ENCODE measurements around the genes ADGRL4 and ADGRL2.

DNA sequence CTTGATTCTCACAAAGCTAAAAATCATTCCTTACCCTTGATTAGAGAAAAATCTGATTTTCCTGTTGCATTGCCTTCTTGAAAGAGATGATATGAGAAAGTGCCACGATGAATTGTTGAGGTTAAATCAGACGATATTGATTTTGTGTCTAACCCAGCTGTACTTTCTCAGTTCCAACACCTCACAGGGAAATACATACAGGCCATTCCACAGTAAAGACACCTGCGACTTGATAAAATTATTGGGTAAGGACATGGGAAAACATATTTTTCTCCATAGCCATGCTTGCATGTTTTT is 255.5 kb upstream of the ST6GALNAC5 start:
- RRBS: no CpG with 5 or more reads among the region's 3 CpGs

DNA sequence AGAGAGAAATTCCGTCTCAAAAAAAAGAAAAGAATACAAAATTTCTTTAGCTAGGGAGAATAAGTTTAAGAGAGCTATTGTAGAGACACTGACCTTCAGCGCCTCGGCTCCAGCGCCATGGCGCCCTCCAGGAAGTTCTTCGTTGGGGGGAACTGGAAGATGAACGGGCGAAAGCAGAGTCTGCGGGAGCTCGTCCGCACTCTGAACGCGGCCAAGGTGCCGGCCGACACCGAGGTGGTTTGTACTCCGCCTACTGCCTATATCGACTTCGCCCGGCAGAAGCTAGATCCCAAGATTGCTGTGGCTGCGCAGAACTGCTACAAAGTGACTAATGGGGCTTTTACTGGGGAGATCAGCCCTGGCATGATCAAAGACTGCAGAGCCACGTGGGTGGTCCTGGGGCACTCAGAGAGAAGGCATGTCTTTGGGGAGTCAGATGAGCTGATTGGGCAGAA is 167.6 kb upstream of the ST6GALNAC5 start:
- RRBS: 98% methylated on average over 7 of the region's 22 CpGs

- RRBS: no CpG with 5 or more reads among the region's 13 CpGs
Measured at GRCh38 chr1:76899199-76899807, 32.0 kb downstream of the ST6GALNAC5 start.

DNA sequence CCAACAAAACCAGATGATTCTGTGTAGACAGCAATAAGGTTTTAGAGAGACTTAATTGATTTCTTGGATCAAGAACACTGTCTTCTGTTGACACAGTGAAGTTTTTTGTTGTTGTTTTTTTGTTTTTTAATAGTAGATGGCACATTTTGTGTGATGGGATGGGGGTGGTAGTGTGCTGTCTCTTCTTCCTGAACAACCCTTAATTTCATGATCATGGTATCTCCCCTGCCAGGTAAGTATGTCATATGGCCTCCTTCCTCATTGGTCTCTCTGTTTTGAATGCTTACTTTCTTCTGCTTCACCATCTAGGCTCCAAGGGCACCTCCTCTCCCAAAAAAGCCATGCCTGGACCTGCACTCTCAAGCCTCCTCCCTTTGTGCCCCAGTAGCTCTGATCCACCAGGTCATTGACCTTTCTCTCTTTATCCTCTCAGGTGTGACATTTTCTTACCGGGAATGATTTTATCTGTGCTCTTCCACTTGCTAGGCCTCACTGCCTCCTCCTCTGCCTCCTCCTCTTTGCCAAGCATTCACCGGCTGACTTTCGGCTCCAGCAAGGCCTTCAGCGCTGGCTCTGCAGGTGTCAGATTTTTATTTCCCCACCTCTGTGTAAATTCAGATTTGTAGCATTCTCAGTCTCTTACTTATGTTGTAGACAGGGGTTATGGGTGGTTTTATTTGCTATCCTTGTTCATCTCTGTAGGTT is 91.4 kb downstream of the ST6GALNAC5 start:
- RRBS: 92% methylated on average over 2 of the region's 4 CpGs

- RRBS: no CpG with 5 or more reads among the region's 9 CpGs
Measured at GRCh38 chr1:77412819-77413599, 131.2 kb downstream of the AK5 start.

DNA sequence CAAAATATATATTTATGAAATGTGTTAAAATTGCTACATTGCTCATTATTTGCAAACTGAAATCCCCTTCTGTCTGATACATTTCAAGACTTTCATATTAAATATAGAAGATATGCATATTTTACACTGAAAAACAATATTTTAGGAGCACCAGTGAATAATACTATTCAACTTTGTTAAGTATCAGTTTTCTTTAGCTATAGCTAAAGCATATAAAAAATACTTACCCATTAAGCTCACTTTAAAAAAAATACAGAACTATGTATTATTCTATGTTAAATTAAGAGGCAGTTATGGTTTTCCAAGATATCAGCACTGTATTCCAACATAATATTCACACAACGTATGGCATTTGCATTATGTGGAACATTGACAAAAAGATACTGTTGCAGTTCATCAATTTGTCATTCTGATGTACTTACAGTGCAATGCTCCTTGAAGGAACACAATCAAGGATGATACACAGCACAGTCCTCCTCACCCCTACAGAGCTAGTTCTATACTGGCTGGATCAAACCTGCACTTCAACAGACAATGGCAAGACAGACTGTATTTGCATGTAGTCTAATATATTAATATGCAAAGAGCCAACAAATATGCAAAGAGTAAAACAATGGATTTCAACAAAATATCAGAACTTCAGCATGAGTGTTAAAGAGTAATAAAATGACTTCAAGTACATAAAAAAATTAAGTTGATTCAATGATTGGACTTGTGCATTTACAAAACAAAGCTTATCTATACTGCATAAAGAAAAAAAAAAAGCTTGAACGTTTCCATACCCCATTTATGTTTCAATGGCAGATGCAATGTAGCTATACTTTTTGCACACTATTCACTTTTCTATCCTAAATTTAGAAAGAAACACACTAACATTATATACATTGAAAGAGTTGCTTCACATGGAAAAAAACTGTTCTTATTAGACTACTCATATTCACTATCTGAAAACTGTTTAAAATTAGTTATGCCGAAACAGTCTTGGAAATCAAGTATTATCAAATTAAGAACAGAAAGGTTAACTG is 31.5 kb downstream of the FUBP1 start:
- RRBS: no CpG with 5 or more reads among the region's 3 CpGs

DNA sequence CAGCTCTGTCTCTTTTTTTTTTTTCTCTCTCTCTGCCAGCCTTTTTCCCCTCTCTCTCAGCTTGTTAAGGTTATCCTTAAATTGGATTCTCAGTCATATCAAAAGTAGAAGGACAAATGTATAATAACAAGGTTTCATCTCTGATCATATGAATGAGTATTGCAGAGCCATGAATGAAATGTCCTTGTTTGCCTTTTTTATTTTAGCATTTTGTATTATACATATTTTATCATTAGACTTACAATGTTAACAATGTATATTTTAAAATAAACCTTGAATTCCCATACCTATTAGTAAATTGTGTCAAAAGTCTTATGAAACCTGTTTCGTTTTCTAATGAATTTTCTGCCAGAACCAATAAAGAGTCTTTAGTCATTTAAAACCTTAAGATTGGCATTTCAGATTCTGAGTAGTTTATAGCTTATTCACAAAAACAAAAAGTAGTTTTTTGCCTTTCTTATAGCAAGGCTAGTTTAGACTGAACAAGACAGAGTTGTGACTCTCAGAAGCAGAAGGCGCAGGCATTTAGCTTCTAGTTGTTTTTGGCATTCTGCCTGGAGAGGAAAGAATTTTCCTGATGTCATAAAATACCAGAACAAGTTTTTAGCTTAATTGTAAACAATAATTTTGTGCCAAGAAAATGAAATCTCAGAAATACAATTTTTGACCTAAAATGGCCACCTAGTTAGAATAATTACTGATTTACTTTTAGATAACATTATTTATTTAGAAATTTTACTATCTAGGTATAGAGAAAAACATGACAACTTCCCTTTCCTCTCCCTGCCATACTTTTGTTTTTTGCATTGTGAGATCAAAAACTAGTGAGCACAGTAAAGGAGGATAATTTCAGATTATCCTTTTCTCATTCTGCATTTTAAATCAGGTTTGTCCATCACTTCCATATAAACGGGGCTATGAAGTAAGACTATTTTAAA is 884 bp downstream of the DNAJB4 start:
- RRBS: no CpG with 5 or more reads among the region's 3 CpGs

- RRBS: no CpG with 5 or more reads among the region's 8 CpGs
Measured at GRCh38 chr1:78012944-78013554, 8.3 kb downstream of the DNAJB4 start.

DNA sequence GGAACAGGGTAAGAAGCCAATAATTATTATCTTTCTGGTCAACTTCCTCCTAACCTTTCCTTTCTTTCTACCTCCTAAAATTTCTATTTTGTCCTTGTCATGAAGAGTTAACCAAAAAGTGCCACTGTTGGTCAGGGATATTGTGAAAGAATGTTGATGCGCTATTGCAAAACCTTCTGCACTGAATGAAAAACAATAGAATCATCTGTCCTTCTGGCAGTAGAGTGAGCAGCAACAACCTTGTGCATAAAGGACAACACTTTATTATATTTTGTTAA is 14.6 kb upstream of the PTGFR start:
- RRBS: no CpG with 5 or more reads among the region's 1 CpG

GRCh38 chr1:78650179-78650789 is 653 bp downstream of the IFI44 start:
- RRBS: no CpG with 5 or more reads among the region's 6 CpGs

DNA sequence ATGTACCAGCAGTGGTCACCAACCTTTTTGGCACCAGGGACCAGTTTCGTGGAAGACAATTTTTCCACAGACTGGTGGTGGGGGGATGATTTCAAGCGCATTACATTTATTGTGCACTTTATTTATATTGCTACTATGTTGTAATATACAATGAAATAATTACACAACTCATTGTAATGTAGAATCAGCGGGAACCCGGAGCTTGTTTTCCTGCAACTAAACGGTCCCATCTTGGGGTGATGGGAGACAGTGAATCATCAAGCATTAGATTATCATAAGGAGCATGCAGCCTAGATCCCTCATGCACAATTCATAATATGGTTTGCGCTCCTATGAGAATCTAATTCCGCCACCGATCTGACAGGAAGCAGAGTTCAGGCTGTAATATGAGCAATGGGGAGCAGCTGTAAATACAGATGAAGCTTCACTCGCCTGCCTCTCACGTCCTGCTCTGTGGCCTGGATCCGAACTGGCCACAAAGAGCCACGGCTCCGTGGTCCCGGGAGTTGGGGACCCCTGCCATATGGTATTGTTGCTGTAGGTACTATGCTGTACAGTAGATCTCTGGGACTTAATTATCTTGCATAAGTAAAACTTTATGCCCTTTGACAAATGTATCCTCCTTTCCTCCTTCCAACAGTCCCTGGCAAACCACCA is 1.6 kb downstream of the IFI44 start:
- RRBS: no CpG with 5 or more reads among the region's 14 CpGs

DNA sequence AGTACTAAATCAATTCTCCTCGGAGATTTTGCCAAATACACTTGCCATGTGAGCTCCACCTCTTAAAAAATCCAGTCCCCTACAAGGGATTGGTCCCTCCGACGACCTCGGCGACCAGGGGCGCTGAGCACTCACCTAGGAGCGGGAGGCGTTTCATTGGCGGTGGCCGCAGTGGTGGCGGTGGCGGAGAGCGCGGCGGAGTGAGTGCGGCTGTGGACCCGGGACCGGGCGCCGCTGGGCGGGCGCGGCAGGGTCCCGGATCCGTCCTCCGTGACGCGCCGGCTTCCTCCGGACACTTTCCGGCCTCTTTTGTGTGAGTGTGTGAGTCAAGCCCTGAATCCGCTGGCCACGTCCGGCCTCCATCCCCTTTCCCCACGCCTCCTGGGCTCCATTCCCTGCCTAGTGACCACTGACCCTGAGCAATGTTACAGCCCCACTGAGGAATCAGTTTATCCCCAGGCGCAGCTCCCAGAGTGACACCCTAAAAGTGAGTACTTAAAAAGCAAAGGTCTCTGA is at the start of gene ADGRL4:
ADGRL4 (minus strand) TSS at position 233 of the 516 bp plus-strand sequence.
- RRBS: 20% methylated on average over 4 of the region's 36 CpGs

GRCh38 chr1:81800252-81800786 is 415 bp upstream of the ADGRL2 start:
- RRBS: 4% methylated on average over 13 of the region's 48 CpGs

- RRBS: 8% methylated on average over 21 of the region's 70 CpGs
Measured at GRCh38 chr1:81800787-81801641, at the start of gene ADGRL2. Gene ADGRL2, plus strand, starts transcription at chr1:81800934.

DNA sequence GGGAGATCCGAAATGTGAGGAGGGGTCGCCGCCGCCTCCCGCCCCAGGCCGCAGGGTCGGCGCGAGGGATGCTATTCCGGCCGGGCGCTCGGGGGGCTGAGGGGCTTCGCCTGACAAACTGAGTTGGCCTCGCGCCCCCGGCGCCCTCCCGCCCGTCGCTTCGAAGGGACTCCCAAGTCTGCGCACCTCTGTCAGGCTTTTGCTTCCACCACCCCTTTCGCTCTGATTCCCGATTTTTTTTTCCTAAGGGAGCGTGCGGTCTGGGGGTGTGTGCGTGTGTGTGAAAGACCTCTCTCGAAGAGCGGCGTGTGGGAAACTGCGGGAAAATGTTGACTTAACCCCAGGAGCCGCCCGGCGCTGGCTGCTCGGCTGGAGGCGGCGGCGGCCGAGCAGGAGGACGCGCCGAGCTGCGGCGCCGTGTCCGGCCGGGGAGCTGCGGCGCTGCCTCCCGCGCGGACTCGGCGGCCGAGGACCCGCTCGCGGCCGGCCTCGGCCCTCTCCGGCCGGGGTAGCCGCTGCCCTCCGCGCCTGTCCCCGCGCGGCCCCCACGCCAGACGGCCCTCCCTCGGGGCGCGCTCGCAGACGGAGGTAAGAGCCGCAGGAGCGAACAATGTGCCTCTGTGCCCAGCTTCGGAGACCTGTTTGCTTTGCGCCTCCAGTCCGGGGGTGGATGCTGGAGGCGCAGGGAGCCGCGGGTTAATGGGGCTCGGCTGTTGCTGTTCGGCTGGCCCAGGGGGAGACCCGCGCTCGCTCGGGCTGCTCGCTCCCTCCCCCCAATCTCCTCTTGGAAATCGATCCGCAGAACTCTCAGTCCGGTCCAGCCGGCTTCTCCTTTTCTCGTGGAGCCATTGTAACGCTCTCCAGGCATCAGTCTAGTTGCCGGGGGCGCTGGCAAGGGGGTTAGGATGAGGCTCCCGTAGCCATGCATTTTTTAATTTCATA is 1.2 kb downstream of the ADGRL2 start:
- RRBS: 7% methylated on average over 49 of the region's 100 CpGs

DNA sequence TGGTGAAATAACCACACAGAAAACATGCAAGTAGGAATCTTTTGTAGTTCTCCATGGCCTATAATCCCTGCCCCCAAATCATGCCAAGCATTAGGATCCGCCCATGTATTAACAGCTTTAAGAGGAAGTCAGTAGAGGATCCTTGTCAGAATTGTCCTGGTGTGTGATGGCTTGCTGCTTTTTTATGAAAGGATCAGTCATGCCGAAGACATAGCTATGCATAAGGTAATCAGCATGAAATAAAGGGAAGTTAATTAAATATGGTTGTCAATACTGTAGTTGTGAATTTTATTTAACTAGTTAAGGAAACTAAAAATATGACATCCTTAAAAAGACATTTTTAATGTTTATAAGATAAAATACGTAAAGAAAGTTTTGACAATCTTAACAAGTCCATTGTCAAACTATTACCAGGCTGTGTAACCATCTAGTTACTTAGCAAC is 20.1 kb downstream of the ADGRL2 start:
- RRBS: no CpG with 5 or more reads among the region's 3 CpGs

- RRBS: no CpG with 5 or more reads among the region's 6 CpGs
Measured at GRCh38 chr1:83641290-83641850, 357.6 kb downstream of the TTLL7 start.

DNA sequence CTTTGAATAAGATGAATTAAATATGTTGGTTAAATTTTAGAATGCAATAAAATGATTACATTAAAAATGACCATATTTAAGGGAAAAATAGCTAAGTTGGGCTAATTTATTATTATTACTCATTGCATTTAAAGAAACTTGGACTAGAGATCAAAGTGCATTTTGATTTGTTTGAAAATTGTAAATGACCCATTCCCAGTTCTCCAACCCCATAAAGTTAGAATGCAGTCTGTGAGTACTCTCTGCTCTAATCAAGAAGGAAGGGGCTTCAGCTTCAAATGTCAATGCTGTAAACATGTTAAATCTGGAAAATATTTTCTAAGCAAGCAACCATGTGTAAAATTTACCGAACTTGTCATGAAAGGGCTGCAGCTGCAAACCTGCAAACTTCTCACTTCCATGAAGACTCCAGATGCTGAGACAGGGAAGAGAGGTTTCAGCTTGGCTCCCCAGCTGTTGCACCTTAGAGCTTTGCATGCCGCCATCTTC is 232.7 kb downstream of the TTLL7 start:
- RRBS: no CpG with 5 or more reads among the region's 2 CpGs

DNA sequence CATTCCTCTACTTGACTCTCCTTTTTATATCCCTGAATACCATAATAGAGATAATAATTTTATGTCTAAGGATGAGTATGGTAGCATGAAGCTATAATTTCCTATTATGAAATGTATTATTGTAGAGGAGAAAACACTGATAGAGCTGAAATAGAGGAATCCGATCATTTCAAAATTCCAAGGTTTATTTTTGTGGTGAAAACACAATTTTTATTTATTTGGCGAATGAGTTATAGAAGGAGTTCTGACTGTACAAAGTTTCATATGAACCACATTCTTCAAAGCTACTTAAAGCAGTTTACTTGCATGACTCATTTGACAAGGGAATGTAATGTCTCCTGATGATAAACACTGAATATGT is 2.2 kb downstream of the PRKACB start:
- RRBS: no CpG with 5 or more reads among the region's 2 CpGs

GRCh38 chr1:84254658-84255231 is 46.8 kb upstream of the SAMD13 start:
- RRBS: no CpG with 5 or more reads among the region's 2 CpGs

All from mononuclear cell (primary cell).